ENCODE measurements around a stretch of chr12.

DNA sequence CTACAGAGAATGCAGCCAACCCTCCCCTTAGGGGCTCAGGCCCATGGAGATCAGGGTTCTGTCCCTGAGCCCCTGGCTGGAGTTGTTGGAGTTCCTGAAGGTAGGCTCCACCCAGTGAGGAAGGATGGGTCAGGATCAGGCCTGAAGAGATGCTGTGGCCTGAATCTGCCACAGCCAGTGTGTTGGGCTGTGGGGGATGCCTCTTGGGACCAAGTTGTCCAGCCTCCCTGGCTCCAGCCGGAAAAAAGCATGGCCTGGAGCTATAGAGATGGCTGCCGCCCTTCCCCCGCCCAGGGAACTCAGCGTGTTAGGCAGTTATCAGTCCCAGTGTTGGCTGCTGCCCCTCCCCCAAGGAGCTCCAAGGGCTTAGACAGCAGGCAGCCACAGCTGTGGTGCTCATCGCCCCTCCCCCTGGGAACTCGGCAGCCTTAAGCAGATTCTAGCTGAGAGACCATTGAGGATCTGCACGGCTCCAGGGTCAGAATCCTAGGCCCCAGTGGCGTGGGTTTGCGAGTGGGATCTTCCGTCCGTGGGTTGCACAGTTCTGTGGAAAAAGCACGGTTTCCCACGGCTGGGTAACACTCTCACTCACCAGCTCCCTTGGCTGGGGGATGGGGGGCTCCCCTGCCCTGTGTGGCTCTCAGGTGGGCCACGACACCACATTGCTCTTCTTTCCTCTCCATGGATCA is 158.1 kb downstream of the CAPZA3 start:
- RRBS: no CpG with 5 or more reads among the region's 14 CpGs

- RRBS: no CpG with 5 or more reads among the region's 2 CpGs
Measured at GRCh38 chr12:19236725-19237185, 107.2 kb downstream of the PLEKHA5 start.

DNA sequence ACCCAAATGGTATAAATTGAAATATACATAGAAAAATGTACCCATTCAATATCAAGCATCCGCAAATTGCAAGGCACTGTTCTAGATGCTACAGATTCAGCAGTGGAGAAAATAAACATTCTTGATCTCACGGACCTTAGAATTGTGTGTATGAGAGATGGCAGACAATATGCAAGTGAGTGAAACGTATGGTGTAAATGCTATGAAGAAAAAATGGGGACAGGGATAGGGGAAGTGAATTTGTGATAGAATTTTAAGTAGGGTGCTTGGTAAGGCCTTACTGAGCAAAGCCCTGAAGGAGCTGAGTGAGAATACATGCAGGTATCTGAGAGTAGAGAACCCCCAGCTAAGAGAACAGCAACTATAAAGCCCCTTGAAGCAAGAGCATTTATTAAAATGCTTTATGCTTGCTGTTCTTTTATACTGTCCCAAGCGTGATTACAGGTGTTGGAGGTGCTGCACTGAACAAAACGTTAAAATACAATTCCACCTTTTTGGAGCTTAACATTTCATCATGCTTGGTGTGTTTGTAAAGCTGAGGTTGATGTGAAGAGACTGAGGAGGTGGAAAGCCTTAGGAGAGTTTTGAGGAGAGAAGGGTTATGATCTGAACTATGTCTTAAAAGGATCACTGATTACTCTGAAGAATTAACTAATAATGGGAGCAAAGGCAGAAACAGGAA is 87.6 kb downstream of the AEBP2 start:
- RRBS: no CpG with 5 or more reads among the region's 5 CpGs

GRCh38 chr12:19535148-19536100 is 96.1 kb downstream of the AEBP2 start:
- RRBS: no CpG with 5 or more reads among the region's 6 CpGs

DNA sequence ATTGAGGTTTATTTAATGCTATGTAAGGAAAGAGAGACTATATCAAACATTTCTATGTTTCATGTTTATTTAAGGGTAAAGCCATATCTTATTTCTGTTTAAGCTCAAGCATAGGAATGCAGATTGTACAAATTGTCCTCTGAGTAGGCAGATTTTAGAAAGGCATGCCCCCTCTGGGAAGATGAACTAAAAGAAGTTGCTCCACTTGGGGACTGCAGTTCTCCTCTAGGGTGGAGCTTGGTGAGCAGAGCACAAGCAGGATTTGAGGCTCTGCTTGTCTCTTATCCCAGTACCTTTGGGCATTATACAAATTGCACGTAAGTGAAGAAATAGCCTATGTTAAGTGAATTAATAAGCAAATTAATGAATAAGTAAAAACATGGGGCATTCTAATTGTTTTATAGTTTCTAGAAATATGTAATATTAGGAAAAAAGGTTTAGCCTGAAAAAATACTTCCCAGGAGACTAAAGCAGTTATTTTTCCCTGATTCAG is 96.1 kb upstream of the PDE3A start:
- RRBS: no CpG with 5 or more reads among the region's 1 CpG

- RRBS: no CpG with 5 or more reads among the region's 2 CpGs
Measured at GRCh38 chr12:21353327-21353913, 18.7 kb upstream of the SLCO1A2 start.

GRCh38 chr12:21354045-21354326 is 18.7 kb upstream of the IAPP start:
- RRBS: no CpG with 5 or more reads among the region's 3 CpGs

- RRBS: no CpG with 5 or more reads among the region's 30 CpGs
Measured at GRCh38 chr12:21418932-21419784, 18.3 kb upstream of the PYROXD1 start.

GRCh38 chr12:21526791-21527201 is 700 bp downstream of the SPX start:
- RRBS: no CpG with 5 or more reads among the region's 7 CpGs

GRCh38 chr12:21765900-21766422 is 8.5 kb downstream of the KCNJ8 start:
- RRBS: no CpG with 5 or more reads among the region's 12 CpGs

DNA sequence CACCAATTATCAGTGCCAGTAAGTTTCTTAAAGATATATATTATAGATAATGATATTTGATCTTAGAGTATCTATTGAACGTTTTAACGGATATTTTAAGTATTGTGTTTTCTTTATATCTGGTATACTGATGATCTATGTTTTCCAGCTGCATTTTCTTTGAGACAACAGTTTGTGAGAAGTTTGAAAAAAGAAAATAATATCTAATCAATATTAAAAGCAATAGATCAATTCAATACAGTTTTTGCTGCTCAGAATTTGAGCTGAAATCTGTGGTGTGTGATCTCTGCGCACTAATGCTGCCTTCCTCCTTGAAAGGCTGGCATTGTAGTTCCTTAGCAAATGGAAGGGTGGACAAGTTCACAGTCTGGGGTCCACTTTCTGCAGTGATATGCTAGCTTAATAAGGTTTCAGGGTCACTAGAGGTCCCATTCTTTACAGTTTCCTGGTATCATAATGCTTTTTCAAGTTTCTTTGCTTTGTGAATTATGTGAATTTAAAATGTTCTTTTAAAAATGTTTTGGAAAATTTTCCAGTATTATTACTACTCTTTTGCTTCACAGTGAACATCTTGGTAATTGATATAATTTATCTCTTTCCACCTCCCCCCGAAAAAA is 2.6 kb downstream of the KCNJ8 start:
- RRBS: no CpG with 5 or more reads among the region's 4 CpGs

GRCh38 chr12:21775354-21776021 is 982 bp upstream of the KCNJ8 start:
- RRBS: no CpG with 5 or more reads among the region's 12 CpGs

- RRBS: no CpG with 5 or more reads among the region's 9 CpGs
Measured at GRCh38 chr12:21795676-21796059, 21.2 kb upstream of the KCNJ8 start.

DNA sequence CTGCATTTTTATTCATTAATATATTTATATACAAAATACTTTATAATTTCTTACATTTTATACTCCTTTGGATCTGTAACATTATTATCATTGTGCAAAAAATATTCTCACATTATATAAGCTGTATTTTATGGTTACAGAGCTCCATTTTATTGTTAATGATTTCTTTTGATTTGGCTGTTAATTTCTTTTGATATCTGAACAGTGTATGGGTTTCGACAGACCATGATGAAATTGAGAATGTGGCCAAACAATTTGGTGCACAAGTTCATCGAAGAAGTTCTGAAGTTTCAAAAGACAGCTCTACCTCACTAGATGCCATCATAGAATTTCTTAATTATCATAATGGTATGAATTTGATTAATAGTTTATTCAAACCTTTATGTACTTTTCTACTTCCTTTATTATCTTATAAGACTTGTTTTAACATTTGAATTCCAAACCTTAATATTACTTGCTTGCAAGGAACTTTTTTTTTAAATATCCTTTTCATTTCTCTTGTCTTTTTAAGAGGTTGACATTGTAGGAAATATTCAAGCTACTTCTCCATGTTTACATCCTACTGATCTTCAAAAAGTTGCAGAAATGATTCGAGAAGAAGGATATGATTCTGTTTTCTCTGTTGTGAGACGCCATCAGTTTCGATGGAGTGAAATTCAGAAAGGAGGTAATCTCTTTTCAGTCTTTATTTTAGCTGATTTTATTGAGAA is 9.1 kb downstream of the CMAS start:
- RRBS: no CpG with 5 or more reads among the region's 5 CpGs

GRCh38 chr12:22150187-22150684 is 104.2 kb downstream of the CMAS start:
- RRBS: no CpG with 5 or more reads among the region's 2 CpGs

- RRBS: no CpG with 5 or more reads among the region's 13 CpGs
Measured at GRCh38 chr12:22334418-22334565, 215 bp downstream of the ST8SIA1 start.

DNA sequence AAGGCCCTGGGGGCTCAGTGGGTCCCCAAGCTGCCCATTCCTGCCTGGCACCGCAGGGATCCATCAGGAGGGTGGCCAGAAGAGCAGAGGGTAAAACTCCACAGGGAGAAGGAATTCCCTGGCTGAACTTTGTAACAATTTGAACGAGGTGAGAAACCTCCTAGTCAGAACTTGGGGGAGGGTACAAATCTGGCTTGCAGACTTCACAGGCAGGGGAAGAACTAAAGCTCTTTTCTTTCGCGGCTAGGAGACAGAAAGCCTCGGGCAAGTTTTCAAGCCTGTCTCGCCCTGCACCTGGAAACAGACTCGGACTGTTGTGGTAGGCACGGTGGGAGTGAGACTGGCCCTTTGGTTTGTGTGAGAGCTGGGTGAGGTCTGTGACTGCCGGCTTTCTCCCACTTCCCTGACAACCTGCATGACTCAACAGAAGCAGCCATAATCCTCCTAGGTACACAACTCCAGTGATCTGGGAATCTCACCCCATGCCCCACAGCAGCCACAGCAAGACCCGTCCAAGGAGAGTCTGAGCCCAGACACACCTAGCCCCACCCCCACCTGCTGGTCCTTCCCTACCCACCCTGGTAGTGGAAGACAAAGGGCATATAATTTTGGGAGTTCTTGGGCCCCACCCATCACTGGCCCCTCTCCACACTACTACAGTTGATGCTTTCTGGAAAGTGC is 102.6 kb upstream of the ST8SIA1 start:
- RRBS: no CpG with 5 or more reads among the region's 10 CpGs

- RRBS: no CpG with 5 or more reads among the region's 3 CpGs
Measured at GRCh38 chr12:22513023-22513649, 31.2 kb downstream of the C2CD5 start.

GRCh38 chr12:22625269-22626396 is 662 bp downstream of the ETNK1 start:
- RRBS: 6% methylated on average over 17 of the region's 58 CpGs

DNA sequence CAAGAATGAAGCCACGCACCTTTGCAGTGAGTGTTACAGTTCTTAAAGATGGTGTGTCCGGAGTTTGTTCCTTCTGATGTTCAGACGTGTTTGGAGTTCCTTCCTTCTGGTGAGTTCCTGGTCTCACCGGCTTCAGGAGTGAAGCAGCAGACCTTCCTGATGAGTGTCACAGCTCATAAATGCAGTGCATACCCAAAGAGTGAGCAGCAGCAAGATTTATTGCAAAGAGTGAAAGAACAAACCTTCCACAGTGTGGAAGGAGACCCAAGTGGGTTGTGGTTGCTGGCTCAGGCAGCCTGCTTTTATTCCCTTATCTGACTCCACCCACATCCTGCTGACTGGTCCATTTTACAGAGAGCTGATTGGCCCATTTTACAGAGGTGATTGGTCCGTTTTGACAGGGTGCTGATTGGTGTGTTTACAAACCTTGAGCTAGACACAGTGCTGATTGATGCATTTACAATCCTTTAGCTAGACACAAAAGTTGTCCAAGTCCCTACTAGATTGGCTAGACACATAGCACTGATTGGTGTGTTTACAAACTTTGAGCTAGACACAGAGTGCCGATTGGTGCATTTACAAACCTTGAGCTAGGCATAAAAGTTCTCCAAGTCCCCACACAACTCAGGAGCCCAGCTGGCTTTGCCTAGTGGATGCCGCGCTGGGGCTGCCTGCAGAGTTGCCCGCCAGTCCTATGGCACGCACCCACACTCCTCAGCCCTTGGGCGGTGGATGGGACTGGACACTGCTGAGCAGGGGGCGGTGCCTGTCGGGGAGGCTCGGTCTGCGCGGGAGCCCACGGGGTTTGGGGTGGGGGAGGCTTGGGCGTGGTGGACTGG is 67.6 kb downstream of the ETNK1 start:
- RRBS: no CpG with 5 or more reads among the region's 18 CpGs